Umbilical cord (tissue), 2 donors: ENCODE results near the genes ANK2, UGT8 and SYNPO2.

DNA sequence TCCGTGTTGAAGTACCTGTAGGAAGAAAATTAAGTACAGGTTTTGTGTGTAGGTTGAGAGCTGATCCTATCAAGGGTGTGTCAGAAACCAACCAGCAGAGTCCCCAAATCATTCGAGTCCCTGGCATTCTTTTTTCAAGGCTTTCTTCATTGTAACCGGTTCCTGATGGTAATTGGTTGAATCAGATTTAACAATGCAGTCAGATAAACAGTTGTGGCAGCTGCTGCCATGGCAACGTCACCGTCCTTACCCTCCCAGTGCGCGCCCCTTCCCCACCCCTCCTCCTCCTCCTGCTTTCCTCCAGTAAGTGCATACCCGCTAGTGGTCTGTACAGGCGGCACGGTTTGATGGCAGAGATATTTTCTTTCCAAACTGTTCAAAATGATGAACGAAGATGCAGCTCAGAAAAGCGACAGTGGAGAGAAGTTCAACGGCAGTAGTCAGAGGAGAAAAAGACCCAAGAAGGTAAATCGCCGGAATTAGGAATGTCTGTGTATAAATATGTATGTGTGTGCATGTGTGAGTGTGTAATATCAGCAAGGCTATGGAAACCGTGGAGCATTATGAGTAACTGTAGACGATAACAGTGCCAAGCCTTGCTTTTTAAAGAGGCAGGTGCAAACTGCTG lies at the start of gene ANK2:
Gene ANK2 (plus strand): TSS at position 306 of the 628 bp plus-strand sequence.
- RAMPAGE, long total RNA, result no peak

DNA sequence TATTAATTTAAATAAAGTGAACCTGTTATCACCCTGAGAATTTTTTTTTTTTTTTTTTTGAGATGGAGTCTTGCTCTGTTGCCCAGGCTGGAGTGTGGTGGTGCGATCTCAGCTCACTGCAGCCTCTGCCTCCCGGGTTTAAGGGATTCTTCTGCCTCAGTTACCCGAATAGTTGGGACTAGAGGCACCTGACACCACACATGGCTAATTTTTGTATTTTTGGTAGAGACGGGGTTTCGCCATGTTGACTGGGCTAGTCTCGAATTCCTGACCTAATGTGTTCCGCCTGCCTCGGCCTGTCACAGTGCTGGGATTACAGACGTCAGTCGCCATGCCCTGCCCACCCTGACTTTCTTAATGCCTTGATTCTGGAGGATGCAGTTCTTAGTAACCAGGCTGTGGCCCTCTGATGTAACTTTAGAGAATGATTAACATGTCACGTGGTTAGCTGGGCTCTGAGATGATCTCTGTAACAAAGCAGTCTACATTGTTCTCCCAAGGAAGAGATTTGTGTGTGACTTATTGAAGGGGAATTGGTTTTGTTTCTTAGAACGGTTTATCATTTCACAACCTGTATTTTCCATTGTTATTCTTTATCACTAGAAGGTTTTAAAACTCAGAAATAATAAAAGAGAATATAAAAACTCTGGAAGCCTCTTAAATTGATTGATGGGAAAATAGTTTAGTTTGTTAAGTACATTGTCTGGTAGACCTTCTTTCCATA lies 30.6 kb downstream of the ANK2 start:
- RAMPAGE, long total RNA, result no peak

- RAMPAGE, long total RNA, result no peak
Observed at GRCh38 chr4:113295625-113296038, 246.2 kb downstream of the ANK2 start.

DNA sequence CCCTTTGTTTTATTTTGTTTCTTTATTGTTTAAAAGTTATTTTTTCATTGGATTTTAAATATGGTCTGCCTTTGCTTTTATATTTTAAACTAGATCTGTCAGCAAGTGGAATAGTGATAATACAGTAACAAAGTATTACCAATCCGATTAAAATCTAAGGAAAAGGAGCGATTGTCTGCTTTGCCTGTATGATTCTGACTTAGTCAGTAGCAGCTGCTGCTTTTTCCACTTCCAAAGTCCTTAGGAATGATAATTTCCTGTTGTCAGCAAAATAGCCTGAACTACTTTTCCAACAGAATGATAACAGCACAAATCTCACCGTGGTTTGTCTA lies 289.9 kb downstream of the ANK2 start:
- RAMPAGE, long total RNA, result no peak

GRCh38 chr4:113517440-113517808 lies 244.1 kb downstream of the CAMK2D start:
- RAMPAGE, long total RNA, result no peak

- RAMPAGE, long total RNA, result no peak
Observed at GRCh38 chr4:113658392-113659038, 103.0 kb downstream of the CAMK2D start.

DNA sequence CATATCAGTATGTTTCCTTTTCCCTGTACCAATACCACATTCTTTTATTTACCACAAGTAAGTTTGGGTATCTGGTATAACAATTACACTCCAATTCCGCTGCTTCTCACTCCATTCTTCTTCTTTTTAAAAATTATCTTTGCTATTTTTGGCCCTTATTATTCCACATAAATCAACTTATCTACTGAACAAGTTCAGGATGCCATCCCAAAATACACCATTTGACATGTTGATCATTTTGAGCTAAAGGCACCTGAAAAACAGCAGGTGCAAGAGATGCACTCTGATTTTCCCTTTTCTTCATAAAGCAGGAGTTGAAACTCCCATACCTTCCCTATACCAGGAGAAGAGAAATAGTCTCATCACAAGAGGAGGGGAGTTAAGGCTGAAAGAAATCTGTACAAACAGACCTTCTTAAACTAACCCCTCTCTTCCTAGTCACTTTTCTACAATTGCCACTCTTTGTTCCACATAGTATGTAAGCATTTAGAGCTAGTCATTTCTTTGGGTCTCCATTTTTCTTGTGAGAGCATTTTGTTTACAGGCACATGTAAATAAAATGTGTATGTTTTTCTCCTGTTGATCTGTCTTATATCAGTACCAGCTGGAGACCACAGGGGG lies 47.2 kb downstream of the CAMK2D start:
- RAMPAGE, long total RNA, result no peak

- RAMPAGE, long total RNA, result no peak
Observed at GRCh38 chr4:114598220-114599218, at the start of gene UGT8. UGT8 (plus strand) TSS chr4:114598807.

GRCh38 chr4:118276164-118276461 lies 76.7 kb downstream of the PRSS12 start:
- RAMPAGE, long total RNA, result no peak

GRCh38 chr4:118277217-118277749 lies 75.5 kb downstream of the PRSS12 start:
- RAMPAGE, long total RNA, result no peak

GRCh38 chr4:118586191-118587004 lies 98.8 kb upstream of the METTL14 start:
- RAMPAGE, long total RNA, result no peak

DNA sequence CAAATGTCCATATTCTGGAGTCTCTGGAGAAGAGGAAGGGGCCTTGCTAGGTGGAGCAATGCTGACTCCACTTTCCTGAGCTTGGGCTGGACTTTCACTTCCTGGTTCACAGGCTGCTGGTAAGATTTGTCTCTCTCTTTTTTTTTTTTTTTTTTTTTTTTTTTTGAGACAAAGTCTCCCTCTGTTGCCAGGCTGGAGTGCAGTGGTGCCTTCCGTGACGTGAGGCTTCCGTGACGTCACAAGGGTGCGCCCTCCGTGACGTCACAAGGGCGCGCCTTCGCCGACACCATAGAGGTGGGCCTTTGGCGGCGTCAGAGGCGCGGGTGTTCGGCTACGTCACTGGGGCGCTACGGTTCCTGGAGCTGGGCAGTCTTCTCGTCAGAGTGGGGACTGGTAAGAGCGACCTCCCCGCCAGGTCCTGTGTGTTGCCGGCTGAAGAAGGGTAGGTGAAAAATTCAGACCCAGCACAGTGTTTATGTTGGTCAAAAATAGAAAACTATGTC lies 93.7 kb upstream of the METTL14 start:
- RAMPAGE, long total RNA, result no peak

- RAMPAGE, long total RNA, result no peak
Observed at GRCh38 chr4:118816766-118817402, 19.0 kb downstream of the SEC24D start.

- RAMPAGE, long total RNA, result no peak
Observed at GRCh38 chr4:118834830-118835553, 934 bp downstream of the SEC24D start.

GRCh38 chr4:118850202-118851244 lies 14.6 kb upstream of the SEC24D start:
- RAMPAGE, long total RNA, result no peak

DNA sequence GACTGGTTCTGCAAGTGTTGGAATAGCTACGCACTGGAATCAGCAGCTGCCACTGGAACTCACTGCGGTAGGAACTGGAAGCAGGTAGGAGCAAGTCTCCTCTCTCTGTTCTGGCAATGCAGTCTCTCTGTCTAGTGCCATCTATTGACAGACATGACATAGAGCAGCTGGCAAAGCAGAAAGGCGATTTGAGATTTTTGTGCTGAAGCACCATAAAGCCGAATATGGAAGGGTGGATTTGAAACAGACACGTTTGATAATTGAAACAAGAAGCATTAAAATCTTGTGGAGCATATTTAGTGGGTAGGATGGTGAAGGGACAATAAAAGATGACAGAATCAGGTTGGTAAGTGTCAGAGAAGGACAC lies 23.5 kb upstream of the SYNPO2 start:
- RAMPAGE, long total RNA, result no peak

GRCh38 chr4:118888557-118889328 lies at the start of gene SYNPO2:
SYNPO2 (plus strand) TSS chr4:118888854.
- RAMPAGE, long total RNA, result start-site peak on the plus strand at chr4:118888835-118888948, 62 and 744 reads in 2 replicates

GRCh38 chr4:118959687-118960055 lies 71.0 kb downstream of the SYNPO2 start:
- RAMPAGE, long total RNA, result no peak

DNA sequence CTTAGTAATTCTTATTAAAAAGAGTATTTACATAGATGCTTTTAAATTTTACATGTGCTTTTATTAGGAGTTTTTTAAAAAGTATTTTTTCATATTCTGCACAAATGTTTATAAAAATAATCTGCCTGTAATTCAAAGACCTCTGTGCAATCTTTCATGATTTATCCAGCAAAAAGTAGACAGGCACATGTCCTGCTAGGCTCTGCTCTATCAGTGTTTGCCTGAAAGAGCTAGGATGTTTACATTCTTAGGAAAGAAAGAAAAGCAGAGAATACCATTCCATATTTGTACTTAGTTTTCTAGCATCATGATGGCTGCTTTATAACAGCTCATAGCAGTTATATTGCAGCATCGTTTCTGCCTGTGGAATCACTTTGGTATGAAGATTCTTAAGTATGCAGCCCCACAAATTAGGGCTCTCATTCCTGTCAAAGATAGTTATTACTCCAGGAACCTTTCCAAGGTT lies 119.1 kb upstream of the MYOZ2 start:
- RAMPAGE, long total RNA, result no peak

DNA sequence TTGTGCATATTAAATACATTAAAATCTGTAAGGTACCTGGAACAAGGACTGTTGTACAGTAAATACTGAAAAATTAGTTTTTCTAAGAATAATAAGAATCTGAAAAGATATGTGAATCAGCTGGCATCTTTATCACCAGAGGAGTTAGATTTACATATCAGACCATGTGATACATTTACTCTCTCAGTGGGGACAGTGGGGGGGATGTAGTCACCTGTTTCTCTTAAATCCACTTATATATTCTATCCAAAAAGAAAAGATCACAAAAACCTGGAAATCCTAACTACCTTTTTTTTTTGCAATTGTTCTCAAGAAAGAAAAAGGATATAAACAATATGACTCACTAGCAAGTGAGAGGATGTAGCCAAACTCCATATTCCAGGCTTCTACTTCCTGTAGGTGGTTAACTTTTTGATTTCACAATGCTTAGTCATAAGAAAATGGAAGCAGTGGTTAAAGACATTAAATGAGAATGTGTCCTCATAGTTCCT lies 22.6 kb upstream of the MYOZ2 start:
- RAMPAGE, long total RNA, result no peak